Astrocyte (in vitro differentiated cells and primary cell): ENCODE measurements around a stretch of chr9.

DNA sequence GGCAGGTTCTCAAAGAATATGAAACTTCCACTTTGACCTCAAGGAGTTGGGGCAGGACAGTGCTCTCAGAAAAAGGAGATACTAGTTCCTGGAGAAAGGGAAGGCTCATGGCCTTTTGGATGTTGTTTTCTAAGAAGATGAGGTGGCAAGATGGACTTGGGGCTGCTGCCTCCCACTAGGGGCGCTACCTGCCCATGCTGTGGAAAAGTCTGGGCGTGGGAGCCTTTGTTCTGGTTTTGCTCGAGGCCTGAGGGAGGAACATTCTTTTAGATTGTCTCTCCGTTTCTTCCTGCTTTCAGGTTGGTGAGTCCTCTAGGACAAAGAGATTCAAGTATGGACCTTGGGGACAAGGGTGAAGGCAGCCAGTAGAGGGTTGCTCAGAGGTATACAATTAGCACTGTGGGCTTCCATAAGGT, 20.9 kb upstream of the MLANA start:
- PRO-cap: no peak
- RRBS, 2 experiments: no CpG with 5 or more reads among the region's 4 CpGs

DNA sequence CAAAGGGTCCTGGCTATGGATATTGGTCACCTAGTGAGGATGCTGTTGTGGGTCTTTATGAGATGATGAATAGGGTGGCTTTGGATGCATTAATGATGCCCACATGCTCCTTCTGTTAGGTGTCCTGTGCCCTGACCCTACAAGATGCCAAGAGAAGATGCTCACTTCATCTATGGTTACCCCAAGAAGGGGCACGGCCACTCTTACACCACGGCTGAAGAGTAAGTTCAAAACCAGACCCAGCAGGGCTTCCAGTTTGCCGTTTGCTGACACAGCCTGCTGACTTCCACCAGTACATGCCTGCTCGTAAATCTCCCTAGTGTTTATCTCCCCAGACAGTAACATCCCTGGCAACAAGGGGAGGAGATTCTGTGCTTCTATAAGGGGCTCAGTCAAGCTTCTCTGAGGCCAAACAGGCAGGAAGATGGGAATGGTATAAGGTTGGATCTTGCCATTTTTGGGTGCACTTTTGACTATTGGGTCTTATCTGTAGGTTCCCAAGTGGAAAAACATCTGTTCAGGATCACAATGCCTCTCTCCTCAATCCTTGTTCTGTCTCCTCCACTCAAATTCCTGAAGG, 1.7 kb downstream of the MLANA start:
- PRO-cap: no peak
- RRBS, 2 experiments: no CpG with 5 or more reads among the region's 4 CpGs

DNA sequence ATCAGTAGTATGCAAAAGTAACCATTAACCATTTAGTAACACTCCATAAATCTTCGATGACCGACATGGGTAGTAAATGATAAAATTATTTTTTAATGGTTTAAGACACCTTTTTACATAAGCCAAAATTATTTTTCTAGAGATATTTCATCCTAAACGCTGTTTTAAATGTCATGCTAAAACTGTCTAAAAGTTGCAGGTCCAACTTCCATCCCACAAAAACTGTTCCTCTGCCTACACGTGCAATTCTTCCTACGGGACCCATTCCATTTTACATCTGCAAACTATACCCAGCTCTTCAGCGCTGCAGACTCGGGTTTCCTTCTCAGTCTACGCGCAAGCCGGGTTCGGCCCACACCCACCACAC, 1.6 kb downstream of the KIAA2026 start:
- PRO-cap: bidirectional peak, plus-strand start at position 325 of the sequence, minus-strand start at position 279 of the sequence
- RRBS, 2 experiments: no CpG with 5 or more reads among the region's 11 CpGs

DNA sequence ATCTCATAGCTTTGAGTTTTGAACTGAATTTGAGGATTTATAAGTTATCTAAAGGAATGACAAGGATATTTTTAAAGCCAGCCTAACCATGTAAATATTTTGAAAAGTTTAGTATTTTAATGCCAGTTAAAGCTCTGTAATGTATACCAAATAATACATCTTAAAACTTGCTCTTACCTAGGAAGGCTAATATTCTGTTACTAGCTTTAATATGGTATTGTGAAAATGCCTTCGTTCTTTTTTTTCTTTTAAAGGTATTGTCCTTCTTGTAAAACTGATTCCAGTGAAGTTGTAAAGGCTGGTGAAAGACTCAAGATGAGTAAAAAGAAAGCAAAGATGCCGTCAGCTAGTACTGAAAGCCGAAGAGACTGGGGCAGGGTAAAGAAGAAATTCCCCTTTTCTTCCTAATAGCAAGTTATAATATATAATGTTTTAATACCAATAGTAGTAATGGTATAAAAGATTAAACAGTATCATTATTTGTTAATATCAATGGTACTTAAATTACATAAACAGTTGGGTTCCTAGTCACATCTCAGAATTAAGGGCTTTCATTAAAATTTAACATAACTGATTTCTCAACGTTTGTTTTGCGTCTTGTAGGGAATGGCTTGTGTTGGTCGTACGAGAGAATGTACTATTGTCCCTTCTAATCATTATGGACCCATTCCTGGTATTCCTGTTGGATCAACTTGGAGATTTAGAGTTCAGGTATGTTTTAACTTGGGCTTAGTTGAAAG, 68.6 kb downstream of the UHRF2 start:
- PRO-cap: no peak
- RRBS, 2 experiments: no CpG with 5 or more reads among the region's 7 CpGs

- PRO-cap: no peak
- RRBS, 2 experiments: no CpG with 5 or more reads among the region's 1 CpG
Measured at GRCh38 chr9:6640532-6640825, 5.0 kb downstream of the GLDC start.

DNA sequence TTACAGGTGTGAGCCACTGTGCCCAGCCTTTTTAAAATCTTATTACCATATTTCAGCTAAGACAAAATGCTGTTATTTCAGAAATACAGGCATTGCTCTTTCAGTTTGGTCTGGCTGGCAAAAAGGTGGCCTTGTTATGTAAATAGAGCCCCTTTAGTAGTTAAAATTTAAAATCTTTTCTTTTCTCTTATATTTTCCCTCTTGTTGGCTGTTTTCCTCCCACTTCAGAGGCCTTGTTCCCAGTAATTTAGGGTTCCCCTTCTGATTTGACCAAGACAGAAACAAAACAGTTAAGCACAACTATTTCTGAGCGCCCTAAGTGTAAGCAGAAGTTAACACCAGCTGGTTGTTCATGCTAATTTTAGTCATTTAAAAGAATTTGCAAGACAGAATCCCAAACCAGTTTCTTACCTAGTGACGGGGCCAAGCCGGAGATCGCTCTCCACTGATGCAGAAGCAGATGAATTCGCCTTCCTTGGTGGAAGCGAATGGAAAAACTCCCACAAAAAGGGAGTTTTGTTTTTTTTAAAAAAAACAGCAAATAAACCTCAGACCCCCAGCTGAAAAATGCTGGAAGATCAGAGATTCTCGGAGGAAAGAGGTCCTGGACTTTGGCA, 47.2 kb upstream of the GLDC start:
- PRO-cap: no peak
- RRBS, 2 experiments: no CpG with 5 or more reads among the region's 7 CpGs

DNA sequence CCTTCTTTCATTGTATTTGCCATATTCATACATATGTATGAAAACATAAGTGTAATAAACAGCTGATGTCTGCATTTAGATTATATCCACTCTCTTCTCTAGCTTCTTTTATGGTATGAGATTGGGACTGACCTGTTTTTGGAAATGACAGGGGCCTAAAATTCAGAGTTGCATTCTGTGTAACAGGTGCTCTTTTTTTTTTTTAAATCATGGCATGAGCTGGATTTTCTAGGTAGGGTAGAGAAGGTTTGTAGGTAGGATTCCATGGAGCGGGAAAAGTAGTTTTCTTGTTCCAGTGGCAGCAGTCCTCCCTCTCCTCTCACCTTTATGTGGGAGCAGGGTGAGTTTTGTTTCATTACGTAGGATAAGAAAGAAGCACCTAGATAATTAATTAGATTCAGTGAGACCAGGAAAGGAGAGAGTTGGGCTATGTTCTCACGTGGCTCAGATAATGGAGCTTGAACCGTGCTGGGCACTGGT, 132.7 kb downstream of the KDM4C start:
- PRO-cap: no peak
- RRBS, 2 experiments: no CpG with 5 or more reads among the region's 4 CpGs

DNA sequence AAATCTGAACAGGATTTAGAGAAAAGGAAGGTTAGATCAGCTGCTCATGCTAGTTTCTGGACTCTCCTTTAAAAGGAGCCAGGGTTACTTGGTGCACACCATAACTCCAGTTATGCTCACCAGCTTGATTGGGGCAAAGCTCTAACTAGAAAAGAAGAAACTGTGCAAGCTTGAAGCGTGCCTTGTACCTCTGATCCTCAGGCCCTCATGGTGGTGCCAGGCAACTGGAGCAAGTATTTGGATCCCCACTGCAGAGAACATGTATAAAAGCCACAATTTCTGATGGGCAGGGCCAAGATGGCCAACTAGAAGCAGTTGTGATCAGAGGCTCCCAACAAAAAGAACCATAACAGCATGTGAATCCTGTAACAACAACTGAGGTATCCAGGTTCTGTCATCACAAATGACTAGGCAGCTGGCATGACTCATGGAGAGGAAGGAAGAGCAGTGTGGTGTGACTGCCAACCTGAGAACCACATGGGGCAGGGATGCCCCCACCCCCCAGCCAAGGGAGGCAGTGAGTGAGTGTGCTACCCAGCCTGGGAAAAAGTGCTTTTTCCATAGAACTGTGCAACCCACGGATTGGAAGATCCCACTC, 79.8 kb upstream of the DMAC1 start:
- PRO-cap: no peak
- RRBS, 2 experiments: no CpG with 5 or more reads among the region's 2 CpGs

- PRO-cap: no peak
- RRBS, 2 experiments: 4 to 10% methylated on average over 1 of the region's 31 CpGs
Measured at GRCh38 chr9:8858467-8859159, 1059.0 kb upstream of the DMAC1 start.

GRCh38 chr9:11196585-11196890, 583.7 kb upstream of the PTPRD start:
- PRO-cap: no peak
- RRBS, 2 experiments: no CpG with 5 or more reads among the region's 8 CpGs

DNA sequence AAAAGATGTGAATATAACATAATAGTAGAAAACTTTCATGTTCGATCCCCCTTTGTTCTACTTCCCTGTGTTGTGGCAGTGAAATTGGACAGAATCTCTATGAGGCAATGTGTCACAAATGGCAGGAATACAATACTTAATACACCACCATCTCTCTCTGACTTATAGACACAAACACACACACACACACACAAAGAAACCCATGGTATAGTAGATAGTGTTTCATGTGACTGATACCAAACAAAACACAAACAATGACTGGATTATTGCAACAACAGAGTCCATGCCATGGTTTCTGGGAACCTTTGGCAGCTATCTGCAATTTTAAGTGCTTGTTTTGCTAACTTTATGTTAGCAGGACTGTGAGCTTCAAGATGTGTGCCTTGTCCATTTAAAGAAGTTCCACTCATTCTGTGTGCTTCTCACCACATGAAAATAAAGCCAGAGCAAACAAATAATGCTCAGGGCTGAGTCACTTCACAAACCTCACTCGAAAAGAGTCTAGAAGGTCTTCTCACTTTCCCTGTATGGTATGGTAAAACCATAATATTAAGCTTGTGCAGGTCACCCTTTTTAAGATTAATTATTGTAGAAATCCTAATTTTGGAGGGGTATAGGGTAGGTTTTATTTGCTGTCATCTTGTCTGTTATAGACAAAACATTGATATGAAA, 15.0 kb upstream of the LURAP1L start:
- PRO-cap: no peak
- RRBS, 2 experiments: no CpG with 5 or more reads among the region's 2 CpGs

DNA sequence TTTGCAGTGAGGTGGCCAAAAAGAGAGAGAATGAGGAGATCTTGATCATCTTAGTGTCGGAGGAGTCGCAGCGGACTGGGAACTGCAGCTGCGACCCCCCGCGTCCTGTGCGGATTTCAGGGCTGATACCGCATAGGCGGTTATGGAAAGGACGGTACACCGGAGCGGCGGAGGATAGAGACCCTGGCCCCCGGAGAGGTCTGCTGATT, 515 bp downstream of the LURAP1L start:
- PRO-cap: no peak
- RRBS, 2 experiments: 2 to 4% methylated on average over 1 of the region's 14 CpGs

GRCh38 chr9:13489132-13489643, 209.7 kb upstream of the MPDZ start:
- PRO-cap: no peak
- RRBS, 2 experiments: no CpG with 5 or more reads among the region's 3 CpGs

- PRO-cap: no peak
- RRBS, 2 experiments: no CpG with 5 or more reads among the region's 6 CpGs
Measured at GRCh38 chr9:13586608-13587160, 307.2 kb upstream of the MPDZ start.

- PRO-cap: no peak
- RRBS, 2 experiments: no CpG with 5 or more reads among the region's 6 CpGs
Measured at GRCh38 chr9:14086195-14086866, 227.6 kb downstream of the NFIB start.

DNA sequence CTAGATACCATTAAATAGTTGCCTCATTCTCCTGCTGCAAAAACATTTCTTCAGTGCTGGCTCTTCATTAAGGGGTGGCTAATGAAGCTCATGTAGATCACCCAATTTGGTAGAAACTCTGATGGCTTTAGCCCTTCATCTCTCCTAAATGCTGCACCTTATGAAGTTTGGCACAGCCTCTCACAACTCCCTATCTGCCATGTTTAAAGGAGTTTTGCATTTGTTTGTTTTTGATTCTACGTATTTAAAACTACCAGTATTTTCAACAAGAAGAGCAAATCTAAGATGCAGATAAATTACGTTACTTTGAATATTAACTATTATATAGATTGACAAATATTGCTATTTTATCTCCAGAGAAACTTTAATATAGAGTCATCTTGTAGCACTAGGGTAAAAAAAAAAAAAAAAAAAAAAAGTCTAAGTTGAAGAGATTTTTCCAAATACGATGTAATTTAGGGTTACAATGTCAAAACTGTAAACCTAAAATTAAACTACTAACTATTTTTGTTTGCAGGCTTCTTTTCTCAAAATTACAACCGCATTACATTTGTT, 94.9 kb downstream of the NFIB start:
- PRO-cap: no peak
- RRBS, 2 experiments: no CpG with 5 or more reads among the region's 4 CpGs

GRCh38 chr9:14260176-14260507, 53.8 kb downstream of the NFIB start:
- PRO-cap: no peak
- RRBS, 2 experiments: no CpG with 5 or more reads among the region's 2 CpGs

- PRO-cap: no peak
- RRBS, 2 experiments: no CpG with 5 or more reads among the region's 4 CpGs
Measured at GRCh38 chr9:14268274-14268965, 45.5 kb downstream of the NFIB start.

DNA sequence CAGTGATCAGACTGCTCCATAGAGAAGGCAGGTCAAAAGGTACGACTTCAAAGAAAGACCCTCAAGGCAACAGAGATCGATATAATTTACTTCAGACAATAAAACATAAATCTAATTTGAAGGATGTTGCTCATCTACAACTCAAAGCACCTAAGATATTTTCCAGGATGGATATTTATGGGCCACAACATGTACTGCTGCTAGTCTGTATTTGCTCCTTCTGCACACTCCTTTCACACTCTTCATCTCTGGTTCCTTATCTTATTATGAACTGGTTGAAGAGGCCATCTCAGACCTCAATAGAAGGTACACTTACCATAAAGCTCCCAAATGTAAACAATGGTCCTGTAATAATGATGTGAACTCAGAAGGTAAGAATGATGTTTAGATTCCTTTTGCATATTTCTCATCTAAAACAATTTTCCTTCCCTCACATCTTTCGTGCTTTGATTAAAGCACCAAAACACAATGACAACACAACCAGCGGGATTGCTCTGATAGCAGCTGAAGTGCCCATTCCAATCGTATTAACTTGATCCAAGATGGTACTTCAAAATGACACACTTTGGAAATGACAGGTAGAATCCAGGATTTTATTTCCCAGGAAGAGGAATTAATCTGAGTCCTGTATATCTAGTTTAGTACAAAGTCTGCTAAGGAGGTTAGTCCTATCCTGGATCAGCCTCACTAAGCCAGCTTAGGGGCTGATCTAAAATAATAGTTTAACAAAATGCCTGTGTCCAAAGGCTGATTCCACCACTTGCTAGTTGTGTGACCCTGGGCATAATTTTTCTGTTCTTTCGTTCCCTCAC, 34.3 kb downstream of the NFIB start:
- PRO-cap: no peak
- RRBS, 2 experiments: no CpG with 5 or more reads among the region's 6 CpGs

- PRO-cap: no peak
- RRBS, 2 experiments: no CpG with 5 or more reads among the region's 36 CpGs
Measured at GRCh38 chr9:14349738-14350523, 36.0 kb upstream of the NFIB start.